Colon Carcinoma Metastatic in the Lung (tissue), 2 donors: ENCODE data around the gene JUN.

DNA sequence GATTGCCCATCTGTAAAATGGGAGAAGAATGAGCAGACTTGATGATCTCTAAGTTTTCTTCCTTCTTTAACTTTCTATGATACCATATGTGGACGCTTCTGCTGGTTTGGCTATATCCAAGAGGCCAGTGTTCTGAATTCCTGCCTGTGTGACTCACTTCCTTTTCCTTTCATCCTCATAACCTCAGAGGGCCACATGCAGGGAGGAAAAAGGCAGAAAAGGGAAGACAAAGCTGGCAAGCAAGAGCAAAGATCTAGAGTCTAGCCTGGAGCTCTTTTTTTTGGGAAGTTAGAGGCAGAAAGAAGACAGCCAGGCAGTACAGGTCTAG lies 151.2 kb downstream of the OMA1 start:
- PRO-cap, 2 experiments, result no peak in any of the 2 experiments

DNA sequence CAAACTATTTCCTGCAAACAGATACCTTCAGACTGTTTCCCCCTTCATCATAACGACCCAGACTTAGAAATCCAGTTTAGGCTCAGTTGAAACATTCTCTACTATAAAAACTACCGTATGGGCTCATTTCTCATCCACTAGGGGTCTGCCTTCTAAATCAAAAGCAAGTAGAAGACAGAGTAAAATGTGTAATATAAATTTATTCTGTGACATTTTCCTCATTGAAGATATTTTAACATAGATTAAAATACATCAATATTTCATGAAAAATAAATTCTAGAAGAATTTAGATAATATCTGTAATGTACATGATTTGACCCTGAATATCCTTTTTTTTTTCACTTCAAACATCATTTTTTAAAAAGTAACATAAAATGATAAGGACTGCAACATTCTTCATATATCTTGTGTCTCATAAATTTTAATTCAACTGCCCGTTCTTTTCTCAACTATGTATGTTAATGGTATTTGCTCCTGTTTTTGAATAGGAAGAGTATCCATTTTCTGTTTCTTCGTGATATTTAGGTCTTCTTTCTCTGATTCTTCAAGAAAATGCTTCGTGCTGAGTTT lies 65.9 kb downstream of the OMA1 start:
- PRO-cap, 2 experiments, result no peak in any of the 2 experiments

DNA sequence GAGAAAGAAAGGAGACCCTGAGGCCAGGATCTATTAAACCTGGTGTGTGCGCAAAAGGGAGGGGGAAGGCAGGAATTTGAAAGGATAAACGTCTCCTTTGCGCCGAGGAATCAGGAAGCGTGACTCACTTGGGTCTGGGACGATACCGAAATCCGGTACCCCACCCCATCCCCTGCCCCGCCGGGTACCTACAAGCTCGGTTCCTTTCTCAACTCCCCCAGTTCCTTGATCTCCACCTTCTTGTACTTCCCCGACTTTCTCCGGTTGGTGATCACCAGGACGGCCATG lies 1.1 kb downstream of the TACSTD2 start:
- PRO-cap, 2 experiments, result no peak in any of the 2 experiments

- PRO-cap, 2 experiments, result no peak in any of the 2 experiments
Observed at GRCh38 chr1:58655769-58656546, 43.9 kb downstream of the MYSM1 start.

GRCh38 chr1:58753102-58753751 lies 30.6 kb downstream of the JUN start:
- PRO-cap, 2 experiments, result no peak in any of the 2 experiments

DNA sequence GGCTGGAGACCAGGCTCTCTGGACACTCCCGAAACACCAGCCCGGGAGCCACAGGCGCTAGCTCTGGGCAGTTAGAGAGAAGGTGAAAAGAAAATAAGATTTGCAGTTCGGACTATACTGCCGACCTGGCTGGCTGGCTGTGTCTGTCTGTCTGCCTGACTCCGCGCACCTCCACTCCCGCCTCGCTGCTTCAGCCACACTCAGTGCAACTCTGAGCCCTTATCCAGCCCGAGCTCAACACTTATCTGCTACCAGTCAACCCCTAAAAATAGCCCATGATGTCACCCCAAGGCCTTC lies at the start of gene JUN:
JUN (minus strand) TSS at position 217 of the 297 bp plus-strand sequence.
- PRO-cap, 2 experiments, result peak in 2 of 2 experiments; most common minus-strand start position 213 of the sequence (in 1)

GRCh38 chr1:58806823-58807631 lies 23.2 kb upstream of the JUN start:
- PRO-cap, 2 experiments, result no peak in any of the 2 experiments

- PRO-cap, 2 experiments, result no peak in any of the 2 experiments
Observed at GRCh38 chr1:58896509-58897003, 112.7 kb upstream of the JUN start.

- PRO-cap, 2 experiments, result no peak in any of the 2 experiments
Observed at GRCh38 chr1:58922747-58923668, 139.2 kb upstream of the JUN start.

DNA sequence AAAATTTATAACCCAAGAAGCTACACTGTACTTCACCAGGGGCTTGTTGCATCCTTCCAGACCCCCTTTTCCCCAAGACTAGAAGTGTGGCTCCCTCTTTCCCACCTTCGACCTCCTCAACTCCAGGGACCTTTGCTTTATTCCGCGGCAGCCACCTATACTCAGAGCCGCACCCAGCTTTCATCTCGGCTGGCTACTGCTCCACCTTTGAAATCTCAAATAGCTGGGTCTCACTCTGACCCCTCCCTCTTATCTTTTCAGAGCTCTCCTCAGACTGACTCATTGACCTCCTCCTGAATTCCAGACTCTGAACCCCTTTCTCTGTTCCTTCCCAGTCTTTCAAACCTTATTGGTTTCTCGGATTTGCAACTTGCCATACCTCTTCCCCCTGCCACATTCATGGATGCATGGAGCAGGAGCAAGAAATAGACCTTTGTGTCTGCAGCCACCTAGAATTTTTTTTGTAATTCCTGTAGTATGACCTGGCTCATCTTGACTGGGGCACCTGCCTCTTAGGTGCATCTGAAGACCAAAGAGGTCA lies 144.7 kb upstream of the JUN start:
- PRO-cap, 2 experiments, result no peak in any of the 2 experiments

DNA sequence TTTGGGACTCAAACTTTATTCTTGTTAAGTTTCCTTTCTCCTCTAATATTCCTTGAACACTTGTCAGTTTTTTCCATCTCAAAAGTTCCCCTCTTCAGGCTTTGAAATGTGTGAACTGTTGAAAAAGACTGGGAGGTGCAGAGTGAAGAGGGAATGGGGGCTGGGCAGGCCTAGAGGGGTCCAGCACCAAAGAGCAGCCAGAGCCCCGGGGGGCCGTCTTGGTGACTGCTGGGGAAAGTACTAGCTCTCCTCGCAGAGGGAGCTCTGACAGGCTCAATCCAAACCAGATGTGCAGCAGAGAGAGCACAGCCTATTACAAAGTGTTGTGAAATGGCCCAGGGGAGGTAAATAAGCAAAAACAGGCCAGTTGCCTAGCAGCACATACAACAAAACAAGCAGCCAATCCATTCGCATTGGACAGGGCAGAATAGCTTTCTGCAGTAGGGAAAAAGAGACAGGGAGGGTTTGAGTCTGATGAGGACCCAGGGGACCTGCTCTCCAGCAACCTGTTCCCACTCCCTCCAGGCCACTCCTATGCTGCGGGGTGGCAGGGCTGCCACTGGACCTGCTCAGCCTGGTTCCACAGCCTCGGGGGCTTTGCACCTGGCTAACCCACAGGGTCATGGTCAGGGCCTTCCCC lies 239.7 kb upstream of the FGGY start:
- PRO-cap, 2 experiments, result no peak in any of the 2 experiments

DNA sequence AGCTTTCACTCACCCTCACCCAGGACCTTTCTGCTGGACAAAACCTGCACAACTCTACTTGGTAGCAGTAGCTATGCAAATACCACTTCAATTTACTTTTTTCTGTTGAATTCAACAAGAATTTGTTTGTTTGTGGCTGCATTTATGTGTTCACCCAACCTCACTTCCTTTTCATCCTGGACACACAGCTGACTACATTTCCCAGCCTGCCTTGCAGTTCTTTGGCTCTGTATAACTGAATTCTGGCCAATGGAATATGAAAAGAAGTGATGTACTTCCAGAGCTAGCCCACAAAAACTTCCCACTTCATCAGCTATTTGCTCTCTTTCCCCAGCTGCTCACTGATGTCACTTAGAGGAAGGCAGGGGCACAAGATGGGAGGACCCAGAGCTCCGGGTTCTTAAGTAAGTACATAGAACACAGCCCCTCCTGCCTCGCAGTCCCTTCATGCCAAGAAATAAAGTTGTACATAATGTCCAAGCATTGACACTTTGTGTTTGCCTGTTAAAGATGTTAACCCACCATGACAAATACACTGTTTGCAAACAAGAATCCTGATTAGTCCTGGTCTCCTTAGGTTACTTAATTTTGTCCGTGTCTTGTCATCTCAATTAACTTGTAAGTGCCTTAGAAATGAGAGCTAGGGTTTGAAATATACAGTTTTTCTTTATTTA lies 235.0 kb upstream of the FGGY start:
- PRO-cap, 2 experiments, result peak in 2 of 2 experiments; most common plus-strand start position 354 of the sequence (in 2)

DNA sequence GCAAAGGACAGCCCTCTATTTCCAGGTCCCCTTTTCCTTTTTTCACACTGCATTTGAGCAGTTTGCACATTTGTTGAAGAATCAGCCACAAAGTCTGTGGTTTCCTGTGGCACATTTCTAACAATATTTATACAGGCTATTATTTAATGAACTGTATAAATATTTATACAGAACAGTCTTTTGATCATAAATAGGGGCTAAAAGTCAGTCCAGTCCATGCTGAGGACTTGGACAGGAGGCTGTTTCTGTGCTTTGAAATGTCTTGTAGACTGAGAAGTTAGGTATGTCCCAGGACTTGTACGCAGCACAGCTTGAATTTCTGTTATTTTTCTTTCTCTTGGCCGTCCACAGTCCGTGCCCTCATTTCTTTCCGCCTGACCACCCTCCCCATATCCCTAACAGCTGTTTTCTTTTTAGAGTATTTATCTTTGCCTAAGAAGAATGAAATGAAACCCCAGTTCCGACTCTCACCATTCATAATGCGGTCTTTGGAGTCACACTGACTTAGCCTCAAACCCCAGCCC lies 19.7 kb downstream of the FGGY start:
- PRO-cap, 2 experiments, result no peak in any of the 2 experiments

GRCh38 chr1:59499092-59499505 lies 202.2 kb downstream of the FGGY start:
- PRO-cap, 2 experiments, result no peak in any of the 2 experiments

DNA sequence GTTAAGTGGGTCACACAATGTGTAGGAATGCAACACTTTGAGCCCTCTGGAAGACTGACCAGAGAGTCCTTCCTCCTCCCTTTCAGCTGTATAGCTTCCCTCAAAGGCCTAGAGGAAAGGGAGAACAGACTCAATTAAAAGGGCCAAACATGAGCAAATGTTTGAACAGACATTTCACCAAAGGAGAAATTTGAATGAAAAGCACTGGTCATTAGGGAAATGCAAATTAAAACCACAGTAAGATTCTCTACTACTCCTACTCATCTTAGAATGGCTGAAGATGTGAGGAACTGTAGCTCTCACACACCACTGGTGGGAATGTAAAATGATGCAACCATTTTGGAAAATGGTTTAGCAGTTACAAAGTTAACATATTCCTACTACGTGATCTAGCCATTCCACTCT lies 253.0 kb upstream of the HOOK1 start:
- PRO-cap, 2 experiments, result no peak in any of the 2 experiments

DNA sequence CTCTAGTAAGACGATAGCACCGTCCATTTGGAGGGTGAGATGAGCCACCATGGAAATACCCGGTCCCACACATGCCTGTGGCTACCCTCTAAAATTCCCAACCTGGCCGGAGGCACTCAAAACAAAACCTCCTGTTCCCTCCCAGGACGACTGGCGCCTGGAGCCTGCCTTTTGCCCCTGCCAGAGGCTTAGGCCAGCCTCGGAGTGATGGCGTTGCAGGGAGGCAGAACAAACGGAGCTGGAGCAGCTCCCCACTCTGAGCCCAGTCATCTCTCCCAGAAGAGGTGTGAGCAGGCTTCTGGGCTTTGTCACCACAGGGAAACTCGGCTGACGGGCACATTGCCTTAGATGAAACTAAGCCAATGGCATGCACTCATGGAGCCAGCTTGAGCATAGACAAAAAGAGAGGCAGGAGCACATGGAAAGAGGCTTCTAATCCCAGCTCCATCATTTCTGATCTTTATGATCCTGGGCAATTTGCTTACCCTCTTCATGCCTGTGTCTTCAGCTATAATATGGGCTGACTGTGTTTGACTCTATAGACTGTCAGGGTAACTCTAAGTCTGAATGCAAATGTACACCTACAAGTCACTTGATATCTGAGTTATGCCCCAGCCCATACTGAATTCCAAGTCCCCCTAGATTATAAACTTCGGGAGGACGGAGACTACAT lies 213.6 kb upstream of the HOOK1 start:
- PRO-cap, 2 experiments, result no peak in any of the 2 experiments

DNA sequence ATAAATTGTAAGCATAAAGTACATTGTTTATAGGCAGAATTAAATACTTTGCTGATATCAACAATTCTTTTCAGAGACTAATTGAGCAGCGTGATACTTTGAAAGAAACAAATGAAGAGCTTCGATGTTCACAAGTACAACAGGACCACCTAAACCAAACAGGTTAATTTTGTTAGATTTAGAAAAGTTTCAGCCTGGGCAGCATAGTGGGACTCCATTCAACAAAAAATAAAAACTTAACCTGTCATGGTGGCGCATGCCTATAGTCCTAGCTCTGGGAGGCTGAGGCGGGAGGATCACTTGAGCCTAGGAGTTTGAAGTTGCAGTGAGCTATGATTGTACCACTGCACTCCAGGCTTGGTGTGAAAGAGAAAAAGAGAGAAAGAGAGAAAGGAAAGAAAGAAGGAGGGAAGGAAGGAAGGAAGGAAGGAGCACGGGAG lies 43.6 kb downstream of the HOOK1 start:
- PRO-cap, 2 experiments, result no peak in any of the 2 experiments

DNA sequence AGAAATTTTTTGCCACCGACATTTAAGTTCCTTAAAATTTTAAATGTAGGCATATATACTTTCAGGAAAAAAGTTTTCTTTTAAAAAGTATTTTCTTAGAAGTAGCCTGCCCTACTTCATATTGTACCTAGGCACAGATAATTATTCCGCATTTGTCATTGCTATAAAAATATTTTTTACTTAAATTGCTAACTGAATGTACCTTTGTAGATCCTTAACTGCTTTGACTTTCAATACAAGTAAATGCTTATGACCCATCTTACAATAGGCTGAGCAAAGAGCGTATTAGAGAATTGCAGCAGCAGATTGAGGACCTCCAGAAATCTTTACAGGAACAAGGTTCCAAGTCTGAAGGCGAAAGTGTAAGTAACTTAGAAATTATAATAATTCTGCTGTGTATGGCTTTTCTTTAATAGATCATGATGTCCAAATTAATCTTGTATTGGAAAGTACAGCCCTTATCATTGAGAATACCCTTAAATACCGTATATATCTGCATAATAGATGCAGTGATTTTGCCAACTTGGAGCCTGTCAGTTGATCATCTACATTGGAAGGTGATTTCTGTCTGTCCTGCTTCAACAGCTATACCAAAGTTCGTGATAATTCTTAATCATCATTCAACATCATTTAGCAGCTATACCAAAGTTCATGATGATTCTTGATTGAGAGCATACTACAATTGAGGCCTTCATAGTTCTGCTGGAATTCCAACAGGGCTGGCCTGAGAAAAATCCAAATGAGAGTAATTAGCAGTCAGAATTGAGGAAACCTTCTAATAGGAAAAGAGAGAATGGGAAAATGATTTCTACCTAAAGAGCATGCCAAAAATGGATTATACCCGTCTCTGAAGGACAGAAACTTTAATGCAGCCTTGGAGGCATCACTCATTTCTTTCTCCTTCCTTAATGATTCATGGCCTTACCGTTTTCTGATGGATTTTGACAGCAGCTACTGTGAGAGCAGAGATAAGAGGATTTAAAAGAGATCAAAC lies 48.1 kb downstream of the HOOK1 start:
- PRO-cap, 2 experiments, result no peak in any of the 2 experiments

DNA sequence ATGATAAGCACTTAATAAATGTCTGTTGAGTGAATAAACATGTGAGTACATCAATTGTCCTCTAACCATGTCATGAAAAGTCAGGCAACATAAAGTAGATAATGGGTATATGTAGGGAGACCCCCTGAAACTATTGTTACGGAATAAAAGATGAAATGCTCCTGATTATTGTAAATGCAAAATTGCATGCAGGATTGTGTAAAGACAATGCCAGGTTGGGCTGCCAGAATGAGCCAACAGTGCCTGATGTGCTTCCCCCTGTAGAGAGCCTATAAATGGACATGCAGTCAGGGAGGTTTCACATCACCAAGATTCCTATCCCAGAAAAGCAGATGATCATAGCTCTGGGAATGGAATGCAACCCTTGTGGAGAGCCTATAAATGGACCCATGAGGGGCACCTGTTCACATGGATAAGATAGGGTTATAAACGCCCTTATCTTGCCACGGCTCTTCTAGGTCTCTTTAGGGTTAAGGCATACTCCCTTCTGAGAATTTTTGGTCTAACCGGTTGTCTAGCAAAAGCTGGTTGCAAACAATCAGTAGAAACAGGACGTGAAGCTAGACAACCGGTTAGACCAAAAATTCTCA lies 5.3 kb downstream of the CYP2J2 start:
- PRO-cap, 2 experiments, result no peak in any of the 2 experiments

- PRO-cap, 2 experiments, result no peak in any of the 2 experiments
Observed at GRCh38 chr1:61055397-61055773, 27.0 kb upstream of the NFIA start.